Frontal cortex (tissue), 2 donors: ENCODE measurements around a stretch of chr16.

DNA sequence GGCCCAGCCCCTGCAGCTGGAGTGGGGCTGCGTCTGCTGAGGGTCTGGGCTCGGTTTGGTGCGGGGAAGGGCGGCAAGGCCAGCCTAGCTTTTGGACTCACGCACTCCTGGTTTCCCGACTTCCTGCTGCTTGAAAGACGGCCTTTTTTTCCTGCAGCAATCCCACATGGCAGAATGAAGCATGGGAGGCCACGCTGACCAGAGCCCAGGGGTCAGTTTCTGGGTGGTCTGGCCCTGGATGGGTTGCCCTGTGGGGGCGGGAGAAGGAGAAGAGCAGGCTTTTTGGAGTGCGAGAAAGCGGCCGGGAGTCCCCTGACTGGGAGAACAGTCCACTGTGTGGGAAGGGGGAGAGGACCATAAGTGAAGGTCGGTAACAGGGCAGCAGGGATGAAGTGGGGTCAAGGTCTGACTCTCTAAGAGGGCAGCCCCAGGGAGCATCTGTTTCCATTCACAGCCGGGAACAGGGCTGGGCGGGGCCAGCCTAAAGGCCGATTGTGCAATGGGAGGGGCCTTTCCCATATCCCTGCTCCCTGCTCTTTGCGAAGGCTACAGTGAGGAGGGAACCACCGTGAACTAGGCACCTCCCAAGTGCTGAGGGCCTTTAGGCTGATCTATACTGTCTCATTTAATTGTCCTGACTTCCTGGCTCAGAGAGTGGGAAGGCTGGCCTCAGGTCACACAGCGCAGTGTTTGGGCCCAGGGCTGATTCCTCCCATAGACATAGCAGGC lies 10.6 kb upstream of the WFDC1 start:
- RAMPAGE, long total RNA = no peak

GRCh38 chr16:84320496-84320748 lies 25.7 kb downstream of the WFDC1 start:
- RAMPAGE, long total RNA = no peak

GRCh38 chr16:84505374-84505669 lies 863 bp upstream of the MEAK7 start:
- RAMPAGE, long total RNA = no peak

DNA sequence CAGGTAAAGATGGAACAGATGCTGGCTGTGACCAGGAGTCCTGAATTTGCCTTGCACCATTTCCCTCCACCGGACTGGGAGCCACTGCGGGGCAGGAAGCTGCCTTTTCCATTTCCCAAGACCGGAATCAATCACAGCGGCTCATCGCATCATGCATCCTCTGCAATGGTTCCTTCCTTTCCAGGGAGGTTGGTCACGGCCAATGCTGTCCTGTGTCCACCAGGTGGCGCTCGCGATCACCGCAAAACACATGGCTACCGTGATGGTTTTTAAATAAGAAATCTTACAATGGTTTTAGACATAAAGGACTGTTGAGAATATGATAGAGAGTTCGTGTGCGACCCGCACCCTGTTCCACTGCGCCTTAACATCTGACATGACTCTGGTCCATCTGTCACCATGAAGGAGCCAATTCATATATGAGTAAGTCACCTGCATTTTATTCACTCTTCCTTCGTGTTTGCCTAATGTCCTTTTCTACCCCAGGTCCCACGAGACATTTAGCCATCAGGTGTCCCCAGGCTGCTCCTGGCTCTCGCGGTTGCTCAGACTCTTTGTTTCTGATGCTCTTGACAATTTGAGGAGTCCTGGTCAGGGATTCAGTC lies 6.9 kb upstream of the MEAK7 start:
- RAMPAGE, long total RNA = no peak

GRCh38 chr16:84553742-84554420 lies 49.4 kb upstream of the MEAK7 start:
- RAMPAGE, long total RNA = no peak

DNA sequence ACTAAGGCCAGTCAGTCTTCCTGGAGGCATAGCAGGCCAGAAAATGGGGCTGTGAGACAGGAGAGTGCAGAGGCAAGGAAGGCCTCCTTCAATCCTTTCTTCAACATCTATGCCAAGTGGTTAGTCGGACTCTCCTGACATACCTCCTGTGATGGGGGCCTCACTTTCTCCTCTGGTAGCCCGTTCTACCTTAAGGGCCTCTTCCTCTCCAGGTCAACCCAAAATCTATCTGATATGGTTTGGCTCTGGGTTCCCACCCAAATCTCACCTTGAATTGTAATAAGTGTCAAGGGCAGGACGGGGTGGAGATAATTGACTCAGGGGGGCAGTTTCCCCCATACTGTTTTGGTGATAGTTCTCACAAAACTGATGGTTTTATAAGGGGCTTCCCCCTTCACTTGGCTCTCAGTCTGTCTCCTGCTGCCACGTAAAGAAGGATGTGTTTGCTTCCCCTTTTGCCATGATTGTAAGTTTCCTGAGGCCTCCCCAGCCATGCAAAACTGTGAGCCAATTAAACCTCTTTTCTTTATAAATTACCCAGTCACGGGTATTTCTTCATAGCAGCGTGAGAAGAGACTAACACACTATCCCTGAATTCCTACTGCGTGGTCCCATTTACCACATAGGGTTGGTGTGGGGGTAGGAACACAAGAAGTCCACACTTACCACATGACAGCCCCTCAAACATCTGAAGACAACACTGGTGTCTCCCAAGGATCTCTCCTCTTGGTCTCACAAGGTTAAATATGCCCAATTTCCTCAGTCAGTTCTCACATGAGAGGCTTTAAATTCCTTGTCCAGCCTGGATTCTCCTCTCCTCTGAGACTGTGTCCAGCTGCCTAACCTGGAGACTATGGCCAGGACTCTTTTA lies 8.3 kb downstream of the COTL1 start:
- RAMPAGE, long total RNA = no peak

- RAMPAGE, long total RNA = no peak
Observed at GRCh38 chr16:84833139-84833326, 13.2 kb downstream of the CRISPLD2 start.

- RAMPAGE, long total RNA = no peak
Observed at GRCh38 chr16:84843710-84844450, 24.1 kb downstream of the CRISPLD2 start.

DNA sequence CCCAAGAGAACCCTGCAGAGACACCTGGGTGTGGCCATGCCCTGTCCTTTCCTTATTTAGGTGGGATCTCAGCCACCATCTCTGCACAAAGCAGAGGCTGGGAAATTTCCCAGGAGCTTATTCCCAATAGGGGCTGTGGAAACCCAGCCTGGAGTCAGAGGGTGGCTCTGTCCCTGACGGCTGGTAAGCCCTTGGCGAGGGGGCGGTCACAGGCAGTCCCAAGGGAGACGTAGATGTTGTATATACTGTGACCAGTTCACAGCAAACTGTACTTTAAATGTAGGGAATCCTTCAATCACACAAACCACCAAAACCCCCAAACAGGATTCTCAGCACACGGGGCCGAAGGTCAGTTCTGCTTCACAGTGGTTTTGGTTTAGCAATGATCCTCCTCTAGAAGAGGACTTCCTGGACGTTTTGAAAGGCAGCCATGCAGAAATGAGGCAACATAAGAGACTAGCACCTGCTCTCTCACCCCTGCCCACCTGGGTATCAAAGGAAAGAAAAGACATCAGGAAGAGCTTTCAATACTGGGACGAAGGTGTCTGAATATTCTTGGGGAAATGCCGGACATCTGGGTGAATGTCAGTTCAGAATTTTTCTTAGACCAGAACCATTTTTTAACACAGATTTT lies 74.0 kb downstream of the CRISPLD2 start:
- RAMPAGE, long total RNA = no peak

DNA sequence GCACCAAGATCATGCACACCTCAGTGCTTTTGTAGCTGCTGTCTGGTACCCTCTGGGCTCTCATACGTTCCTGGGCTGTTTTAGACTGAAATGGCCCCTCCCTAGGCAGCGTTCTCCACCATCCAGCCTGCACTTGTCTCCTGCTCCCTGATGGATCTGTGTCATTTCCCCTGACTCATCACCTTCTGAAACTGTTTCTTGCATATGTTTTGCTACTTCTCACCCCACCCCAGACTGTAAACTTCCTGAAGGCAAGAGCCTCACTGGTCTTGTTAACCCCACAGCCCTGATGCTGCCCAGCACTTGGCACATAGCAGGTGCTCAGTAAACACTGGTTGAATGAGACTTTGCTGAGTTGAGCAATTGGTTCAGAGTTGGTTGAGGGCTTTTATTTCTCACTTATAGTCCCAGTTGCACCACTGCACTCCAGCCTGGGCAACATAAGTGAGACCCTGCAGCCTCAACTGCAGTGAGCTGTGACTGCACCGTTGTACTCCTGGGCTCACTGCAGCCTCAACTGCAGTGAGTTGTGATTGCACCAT lies 78.7 kb downstream of the CRISPLD2 start:
- RAMPAGE, long total RNA = no peak

DNA sequence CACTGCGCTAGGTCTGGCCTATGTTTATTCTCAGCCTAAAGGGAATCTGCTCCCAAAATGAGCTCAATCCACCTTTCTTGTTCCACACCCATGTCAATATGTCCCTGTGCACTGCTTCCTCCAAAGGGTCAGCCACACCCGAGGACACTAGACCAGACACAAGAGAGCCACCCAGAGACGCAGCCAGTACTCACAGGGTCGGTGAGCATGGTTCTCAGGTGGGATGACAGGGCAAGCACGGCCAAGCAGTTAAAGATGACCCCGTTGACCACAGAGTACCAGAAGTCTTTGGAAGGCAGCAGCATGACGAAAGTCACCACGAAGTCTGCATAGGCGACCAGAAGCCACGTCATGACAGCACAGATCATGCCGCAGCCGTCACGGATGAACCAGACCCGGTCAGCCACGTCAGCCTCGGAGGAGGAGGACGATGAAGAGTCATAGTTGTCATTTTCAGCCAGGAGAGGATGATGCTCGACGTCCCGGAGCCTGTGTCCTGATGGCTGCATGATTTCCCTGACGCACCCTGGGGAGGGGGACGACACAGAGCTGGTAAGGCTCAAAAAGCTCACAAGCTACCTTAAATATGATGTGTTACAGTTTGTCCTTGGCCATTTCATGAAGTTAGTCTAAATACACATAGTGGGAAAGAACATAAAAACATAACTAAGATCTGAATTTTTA lies 21.1 kb downstream of the ZDHHC7 start:
- RAMPAGE, long total RNA = no peak

DNA sequence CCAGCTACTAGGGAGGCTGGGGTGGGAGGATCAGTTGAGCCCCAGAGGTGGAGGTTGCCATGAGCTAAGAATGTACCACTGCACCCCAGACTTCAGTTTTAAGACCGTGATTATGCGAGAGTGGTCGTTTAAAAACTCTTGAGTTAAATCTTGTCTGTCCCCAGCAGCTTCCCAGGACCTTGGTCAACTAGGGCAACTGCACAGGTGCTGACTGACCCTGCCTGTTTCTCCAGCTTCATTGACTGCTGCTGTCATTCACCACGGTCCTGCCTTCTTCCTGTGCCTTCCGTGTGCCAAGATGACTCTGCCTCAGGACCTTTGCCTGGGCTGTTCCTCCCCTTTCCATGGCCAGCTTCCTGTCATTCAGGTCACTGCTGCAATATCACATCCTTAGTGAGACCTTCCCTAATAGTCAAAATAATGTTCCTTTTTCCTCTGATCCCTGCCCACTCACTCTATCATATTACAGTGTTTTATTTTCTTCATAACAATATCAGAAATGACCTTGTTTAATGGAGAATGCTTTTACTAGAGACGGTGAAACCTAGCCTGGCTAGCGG lies 3.9 kb downstream of the KIAA0513 start:
- RAMPAGE, long total RNA = no peak

DNA sequence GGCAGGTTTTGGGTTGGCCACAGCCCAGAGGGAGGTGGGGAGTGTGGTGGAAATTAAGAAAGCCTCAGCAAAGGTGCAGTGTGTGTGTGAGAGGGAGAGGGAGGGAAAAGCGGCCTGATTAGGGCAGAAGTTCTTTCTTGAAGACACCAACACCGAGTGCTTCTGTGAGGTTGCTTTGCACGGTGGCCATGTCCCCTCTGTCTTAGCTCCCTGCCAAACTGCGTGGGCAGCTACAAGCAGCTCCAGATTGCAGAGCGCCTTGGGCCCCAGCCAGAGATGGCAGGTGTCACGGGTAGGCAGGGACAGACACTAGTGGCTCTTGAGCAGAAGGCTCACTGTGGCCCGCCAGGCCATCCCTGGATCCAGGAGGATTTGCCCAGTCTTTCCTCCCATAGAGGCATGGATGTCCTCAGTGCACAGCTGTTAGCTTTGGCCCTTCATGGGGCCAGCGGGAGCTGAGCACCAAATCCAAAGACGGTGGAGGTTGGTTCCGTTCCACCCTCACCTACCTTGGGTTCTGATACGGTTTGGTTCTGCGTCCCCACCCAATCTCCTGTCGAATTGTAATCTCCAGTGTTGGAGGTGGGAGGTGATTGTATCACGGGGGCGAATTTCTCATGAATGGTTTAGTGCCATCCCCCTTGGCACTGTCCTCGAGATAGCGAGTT lies 21.4 kb downstream of the KIAA0513 start:
- RAMPAGE, long total RNA = no peak

DNA sequence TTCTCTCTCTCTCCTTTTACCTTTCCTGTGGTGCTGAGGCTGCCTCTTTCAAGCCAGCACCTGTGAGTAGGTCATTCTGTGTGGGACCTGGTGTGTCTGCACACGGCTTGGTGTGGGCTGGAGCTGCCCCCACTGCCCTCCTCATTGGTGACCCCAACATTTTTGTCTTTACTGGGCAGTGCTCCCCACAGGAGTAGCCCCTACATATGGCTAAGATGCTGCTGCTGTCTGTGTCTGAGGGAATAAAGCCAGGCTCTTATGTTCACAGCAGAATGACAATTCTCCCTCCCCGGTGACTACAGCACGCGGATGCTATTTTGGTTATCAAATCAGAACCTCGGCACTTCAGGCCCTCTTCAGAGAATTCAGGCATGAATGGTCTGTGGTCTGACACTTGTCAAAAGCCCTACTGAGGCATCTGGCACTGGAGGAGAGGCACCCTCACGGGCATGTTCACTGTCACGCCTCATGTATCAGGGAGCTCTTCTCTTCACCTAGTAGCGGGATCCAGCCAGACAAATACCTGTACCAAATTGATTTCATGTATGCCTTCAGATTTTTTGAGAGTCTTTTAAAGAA lies 30.3 kb downstream of the KIAA0513 start:
- RAMPAGE, long total RNA = no peak

DNA sequence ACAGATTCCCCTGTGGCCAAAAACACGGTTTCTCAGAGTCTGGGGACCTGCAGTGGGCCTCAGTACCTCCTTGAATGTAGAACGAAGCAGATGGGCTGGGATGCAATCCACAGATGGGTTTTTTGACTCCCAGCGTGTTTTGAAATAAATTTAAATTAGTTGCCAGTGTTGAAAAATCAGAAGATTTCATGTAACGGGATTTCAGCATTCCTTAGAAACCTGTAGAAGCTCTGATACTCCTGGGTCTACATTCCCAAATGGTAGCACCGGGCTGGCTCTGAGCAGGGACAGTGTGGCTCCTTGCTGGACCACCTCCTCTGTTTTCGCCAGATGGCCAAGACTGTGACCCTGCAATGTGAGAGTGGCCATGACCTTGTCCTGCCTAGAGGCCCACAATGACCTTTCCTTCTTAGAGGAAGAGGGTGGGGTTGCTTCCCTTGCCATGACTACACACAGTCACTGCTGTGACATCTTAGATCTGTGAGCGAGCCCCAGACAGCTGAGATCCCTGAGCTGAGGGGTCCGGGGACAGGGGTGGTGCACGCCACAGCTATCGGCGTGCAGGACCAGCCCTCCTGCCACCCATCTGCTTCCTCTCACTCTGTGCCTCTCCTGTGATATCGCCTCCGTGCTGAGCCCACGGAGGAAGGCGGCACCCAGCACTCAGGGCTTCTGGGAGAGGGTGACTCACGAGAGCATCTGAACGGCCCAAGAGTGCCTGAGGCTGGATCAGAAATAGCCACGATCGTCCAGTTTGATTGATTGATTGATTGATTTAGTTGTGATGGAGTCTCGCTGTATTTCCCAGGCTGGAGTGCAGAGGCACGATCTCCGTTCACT lies 35.1 kb downstream of the KIAA0513 start:
- RAMPAGE, long total RNA = no peak

DNA sequence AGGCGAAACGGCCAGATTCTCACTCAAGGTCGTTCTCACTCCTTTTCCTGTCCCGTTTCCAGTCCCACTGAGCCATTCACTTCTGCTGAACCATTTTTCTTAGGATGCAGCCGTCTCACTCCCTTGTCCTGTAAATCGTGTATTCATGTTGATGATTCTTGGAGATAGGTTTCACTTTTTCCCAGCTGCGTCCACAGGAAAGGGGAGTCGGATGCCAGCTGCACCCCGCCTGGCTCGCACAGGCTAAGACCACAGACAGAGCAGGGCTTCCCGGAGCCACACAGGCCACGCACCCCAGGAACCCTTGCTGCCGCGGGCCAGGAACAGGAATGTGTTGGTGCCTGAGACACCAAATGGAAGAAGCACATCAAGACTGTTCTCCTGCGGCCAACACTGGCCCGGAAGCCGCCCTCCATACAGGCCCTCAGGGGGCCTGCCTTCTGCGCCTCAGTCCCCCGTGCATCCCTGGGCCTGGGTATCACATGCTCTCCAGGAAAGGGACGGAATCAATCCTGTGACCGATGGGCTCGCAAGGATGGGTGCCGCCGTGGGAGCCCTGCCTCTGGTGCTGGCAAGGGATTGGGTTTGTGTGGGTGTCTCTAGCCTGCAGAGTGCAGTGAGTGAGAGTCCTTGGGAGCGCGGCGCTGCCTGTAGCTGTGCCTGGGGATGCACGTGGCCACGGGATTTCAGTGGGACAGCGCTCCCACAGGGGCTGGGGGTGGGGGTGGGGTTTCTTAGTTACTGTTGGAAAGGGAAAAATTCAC lies 19.5 kb downstream of the CIBAR2 start:
- RAMPAGE, long total RNA = no peak

- RAMPAGE, long total RNA = no peak
Observed at GRCh38 chr16:85126616-85127346, 14.5 kb upstream of the CIBAR2 start.

DNA sequence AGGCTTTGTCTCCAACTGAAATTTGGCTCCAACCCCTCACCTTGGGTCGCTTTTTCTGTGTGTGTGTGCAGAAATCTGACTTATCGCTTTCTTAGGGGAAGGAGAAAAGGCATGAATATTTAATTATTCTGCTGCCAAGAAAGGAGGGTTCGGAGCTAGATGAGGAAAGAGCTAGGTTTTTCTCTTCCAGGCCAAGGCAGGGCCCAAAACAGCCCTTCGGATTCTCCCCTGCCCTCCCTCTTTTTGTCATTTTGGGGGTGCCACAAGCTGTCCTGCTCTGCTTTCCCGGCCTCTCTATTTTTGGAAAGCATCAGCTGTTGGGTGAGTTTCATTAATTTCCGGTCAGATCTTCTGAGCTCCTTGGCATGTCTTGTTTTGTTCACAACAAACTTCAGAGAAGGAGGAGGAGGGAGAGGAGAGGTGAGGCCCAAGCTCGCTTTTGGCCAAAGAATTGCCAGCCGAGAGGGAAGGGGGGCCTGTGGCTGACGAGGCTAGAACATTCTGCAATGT lies 18.0 kb upstream of the CIBAR2 start:
- RAMPAGE, long total RNA = no peak

- RAMPAGE, long total RNA = no peak
Observed at GRCh38 chr16:85144180-85144840, 32.0 kb upstream of the CIBAR2 start.

DNA sequence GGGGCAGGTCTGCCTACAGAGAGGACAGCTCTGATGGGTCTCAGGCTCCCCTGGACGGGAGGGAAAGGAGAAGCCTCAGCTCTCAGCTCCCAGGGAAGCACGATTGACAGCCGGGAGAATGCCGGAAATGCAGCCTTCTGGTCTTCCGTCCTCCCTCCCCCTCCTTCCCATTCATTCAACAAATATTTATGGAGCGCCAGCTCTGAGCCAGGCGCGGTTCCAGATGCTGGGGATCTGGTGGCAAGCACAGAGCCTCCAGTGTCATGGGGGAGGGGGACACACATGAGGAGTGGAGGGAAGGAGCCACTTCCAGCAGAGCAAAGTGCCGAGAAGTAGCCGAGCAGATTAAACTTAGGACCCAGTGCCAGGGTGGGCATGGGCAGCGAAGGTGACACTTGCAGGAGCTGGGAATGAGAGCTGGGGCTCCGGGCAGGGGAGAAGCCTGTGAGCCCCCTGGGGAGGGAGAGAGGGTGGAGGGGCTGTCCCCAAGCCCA lies 62.1 kb upstream of the CIBAR2 start:
- RAMPAGE, long total RNA = no peak